Measurements from ENCODE around the gene ECT2L.

DNA sequence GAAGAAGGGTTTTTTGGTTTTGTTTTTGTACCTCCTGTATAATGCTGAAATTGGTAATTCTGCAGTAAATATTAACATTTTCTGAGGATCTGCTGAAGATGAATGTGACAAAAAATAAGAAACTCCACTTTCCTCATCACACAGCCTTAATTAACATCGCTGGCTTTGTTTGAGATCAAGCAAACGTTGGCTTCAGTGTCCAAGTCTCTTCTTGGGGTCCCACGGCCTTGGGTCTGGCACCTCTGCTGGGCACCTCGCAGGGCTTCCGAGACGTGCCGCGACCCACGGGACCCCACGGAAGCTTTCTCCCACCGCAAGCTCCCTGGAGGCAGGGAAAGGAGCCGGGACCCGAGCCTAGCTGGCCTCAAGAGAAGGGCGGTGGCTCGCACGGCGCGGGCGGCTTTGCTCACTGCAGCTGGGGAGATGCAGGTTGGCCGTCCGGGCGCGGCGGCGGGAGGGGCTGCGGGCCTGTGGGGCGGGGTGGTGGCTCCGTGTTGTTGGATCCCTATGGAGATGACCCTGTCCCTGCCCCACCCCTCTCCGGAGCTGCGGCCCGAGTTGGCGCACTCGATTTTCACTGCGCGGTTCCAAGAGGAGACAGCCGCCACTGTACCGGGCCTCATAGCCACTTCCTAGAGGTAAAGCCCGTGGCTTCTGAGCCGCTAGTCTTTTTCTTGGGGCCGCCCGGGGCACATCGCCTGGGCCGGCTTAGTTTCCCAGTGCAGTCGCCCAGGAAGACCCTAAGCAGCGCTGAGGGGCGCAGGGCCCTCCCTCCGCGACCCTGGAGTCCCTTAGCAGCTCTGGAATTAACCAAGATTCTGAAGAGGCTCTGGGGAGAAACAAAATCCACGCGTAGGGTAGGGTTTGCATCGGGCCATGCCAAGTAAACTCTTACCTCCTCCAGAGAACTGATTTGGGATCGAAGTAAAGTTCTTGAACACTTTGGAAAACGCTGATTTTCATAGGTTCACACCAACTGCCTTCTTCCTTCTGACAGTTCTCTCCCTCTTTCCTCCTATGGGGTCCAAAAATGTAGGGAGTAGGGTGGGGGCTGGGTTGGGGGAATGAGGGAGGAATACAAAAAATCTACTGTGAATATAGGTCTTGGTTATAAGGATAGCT, at the start of gene ECT2L:
TSS of gene ECT2L (plus strand) at position 533 of the 1,122 bp plus-strand sequence.
- PRO-cap = no peak

DNA sequence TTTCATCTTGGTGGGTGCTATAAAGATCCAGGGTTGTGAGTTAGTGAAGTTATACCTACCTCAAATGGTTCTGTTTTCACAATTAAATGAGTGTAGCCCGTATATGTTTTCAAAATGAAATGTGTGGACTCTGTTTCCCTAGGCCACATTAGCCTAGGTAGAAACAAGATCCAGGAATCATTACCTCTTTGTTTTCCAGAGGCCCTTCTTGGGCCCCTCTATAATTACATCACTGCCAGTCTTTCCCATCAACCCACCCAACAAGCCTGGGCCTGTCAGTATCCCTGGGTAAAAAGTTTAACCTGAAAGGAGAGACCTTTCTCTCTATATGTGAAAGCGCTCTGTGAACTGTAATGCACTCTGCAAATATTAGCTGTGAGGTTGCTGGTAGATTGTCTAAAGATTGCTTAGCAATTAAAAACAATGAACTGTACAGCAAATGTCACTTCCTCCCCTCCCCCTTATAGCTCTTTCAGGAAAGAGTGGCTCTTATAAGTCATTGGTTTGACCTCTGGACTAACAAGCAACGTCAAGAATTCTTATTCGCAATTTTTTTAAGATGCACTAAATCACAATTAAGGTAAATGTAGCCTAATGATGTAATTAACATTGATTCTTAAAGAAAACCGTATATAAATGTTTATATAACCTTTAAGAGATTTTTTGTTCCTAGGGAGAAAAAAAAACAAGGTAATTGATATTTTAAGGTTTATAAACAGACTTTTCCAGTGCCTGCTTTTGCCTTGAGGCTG, 18.3 kb downstream of the ECT2L start:
- PRO-cap = no peak

- PRO-cap = no peak
Observed at GRCh38 chr6:138843988-138844389, 48.1 kb downstream of the ECT2L start.

DNA sequence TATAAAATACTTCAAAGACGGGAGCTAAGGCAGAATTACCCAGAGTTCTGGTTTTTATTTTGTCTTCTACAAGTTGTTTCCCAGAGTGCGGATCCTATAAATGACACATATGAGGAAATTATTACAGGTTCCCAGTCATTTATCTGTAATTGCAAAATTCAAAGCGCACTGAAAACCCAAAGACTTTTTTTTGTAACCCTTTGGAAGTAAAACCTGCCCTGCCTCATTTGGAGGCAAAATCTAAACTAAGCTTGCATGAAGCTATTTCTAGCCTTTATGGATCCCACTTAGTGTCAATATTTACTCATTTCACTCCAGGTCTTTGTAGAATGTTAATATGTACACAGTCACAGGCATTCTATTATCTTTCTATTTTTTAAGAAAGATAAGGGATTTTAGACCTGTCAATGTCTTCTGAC, 988 bp upstream of the REPS1 start:
- PRO-cap = no peak

DNA sequence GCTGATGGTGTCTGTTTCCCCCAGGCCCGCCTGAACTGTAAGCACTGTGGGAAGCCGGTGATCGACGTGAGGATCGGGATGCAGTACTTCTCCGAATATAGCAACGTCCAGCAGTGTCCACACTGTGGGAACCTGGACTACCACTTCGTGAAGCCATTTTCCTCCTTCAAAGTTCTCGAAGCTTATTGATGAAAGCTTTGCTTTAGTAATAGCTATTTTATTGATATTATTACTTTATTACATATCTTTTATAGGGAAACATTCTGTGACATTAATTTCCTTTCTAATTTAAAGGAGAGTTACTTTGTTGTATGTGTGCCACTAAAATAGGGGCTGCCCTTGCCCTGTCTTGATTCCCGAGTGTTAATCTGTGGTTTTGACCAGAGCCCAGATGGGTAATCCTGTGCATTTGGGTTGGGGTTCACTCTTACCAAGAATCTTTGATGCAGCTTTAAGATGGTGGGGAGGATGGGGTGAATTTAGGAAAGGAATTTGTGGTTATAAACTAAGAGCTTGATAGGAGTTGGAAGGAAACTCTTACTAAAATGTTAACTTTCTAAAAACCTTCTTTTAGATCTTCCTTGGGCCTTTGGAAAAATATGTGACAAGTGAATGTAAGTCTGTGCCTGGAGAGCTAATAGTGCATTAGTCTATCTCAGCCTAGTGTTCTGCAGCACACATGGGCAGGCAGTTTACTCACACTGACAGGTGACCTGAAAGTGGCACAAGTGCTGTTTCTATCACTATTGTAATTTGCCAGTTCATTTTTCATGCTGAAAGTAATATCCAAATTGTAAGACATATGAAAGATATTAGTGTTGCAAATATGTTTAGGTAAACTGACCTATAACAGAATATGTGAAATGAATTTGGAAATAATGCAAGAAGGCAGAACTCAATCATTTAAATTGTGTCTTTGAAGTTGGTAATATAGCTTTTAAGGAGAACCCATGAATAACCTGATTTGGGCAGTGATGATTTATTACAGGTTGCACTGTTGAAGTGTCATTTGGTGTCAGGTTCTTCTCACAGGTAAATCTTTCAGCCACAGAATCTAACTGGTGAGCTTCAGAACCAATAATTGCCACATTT, 42.4 kb downstream of the HECA start:
- PRO-cap = no peak

- PRO-cap = no peak
Observed at GRCh38 chr6:139178124-139178575, 43.3 kb downstream of the HECA start.

- PRO-cap = no peak
Observed at GRCh38 chr6:139480107-139480787, 105.8 kb upstream of the CITED2 start.

DNA sequence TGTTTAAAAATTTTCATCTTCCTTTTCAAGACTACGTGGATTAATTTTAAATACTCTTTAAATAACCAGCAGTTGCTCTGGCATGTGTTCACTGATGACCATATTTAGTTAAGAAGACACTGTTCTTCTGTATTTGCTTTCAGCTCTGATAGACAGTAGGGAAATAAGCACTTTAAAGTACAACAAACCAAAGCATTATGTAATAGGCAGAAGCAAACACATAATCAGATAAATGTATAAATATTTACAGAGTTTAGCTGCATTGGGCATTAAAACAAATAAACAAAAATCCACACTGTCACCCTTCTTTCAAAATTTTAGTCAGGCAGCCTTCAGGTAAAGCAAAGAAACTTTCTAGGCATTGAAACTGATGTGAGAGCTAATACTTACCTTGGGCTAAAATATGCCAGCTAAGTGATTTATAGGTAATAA, 111.3 kb upstream of the CITED2 start:
- PRO-cap = no peak

- PRO-cap = no peak
Observed at GRCh38 chr6:139533979-139534549, 159.6 kb upstream of the CITED2 start.

DNA sequence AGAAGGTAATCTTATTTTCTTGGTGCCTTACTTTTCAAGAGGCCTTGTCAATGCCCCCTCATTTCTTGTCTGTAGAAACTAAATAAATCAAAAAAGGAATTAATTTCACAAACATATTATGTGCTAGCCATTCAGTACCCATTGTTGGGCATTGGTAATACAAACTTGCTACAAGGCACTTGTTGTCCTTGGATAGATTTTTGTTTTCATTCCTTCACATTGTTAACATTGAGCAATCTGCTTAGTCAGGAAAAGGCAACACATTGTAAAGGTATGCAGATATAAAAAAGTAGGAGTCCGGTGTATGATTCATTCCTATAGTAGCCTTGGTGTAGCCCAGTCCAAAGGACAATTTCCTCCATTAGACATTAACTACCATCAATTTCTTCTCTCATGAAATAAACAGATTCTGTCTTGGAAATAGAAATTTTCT, 369.1 kb upstream of the CITED2 start:
- PRO-cap = no peak

DNA sequence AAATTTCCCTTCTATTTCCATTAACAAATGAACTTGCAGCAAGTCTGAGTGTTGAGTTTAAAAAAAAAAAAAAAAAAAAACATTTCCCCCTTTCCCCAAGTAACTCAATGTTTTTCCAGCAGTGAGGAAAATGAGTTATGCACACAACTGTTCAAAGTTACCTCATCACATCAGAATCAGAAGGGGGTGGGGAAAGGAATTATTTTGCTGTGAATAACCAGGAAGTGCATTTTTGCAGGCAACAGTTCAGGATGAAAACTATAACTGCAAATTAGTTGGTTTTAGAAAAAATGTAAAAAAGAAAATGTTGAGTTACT, 568.9 kb upstream of the CITED2 start:
- PRO-cap = no peak

GRCh38 chr6:139981806-139982186, 607.3 kb upstream of the CITED2 start:
- PRO-cap = no peak

DNA sequence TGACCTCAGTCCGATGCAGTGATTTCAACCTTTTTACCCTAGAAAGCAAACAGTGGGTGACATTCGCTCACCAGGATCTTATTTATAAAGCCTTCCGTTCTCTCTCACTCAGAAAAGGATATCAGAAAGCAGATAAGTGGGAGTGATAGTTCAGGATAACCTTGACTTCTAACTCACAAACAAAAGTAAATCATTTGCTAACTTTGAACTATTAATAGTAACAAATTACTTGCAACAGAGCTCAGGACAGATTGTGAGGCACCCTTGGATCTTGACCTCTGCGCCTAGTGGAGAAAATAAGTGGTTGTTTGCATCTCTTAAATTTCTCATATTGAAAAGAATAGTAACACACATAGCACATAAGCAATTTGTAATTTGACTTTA, 637.1 kb upstream of the CITED2 start:
- PRO-cap = no peak

- PRO-cap = no peak
Observed at GRCh38 chr6:140049960-140050888, 675.8 kb upstream of the CITED2 start.

DNA sequence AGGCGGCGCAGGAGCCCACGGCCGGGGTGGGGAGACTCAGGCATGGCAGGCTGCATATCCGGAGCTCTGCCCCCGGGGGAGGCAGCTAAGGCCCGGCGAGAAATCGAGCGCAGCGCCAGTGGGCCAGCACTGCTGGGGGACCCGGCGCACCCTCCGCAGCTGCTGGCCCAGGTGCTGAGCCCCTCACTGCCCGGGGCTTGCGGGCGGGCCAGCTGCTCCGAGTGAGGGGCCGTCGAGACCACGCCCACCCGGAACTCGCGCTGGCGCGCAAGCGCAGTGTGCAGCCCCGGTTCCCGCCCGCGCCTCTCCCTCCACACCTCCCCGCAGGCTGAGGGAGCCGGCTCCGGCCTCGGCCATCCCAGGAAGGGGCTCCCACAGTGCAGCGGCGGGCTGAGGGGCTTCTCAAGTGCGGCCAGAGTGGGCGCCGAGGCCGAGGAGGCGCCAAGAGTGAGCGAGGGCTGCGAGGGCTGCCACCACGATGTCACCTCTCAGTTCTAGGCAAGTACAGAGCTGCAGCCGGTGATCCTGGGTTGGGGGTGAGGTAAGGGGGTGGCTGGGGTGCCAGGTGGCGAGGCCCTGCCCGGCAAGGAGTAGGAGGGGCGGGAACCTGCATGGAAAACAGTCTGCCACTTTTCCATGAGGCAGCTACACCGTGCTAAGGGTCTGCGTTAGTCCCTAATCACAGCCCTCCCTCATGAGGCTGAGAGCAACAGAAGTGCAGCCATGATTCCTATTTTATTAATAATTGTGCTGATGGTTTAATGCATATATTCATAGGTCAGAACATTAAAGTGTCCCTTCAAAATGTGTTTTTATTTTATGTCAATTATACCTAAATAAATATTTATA, 774.0 kb upstream of the CITED2 start:
- PRO-cap = no peak

DNA sequence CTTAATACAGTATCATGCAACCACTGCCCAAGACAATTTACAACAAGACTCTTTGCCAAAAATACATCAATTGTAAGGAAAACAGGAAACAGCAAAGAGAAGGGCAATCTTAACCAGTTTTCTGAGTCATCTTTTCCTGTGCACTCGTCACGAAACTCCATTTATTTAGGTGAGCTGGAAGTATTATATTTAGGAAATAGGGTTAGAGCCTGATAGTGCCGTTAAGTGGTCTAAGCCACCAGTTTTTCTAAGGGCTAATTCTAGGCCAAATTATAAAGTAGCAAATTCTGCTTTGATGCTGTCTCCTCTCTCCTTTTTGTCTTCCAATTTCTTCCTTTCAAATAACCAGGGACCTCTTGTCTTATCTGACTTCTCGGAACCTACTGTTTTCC, 1197.8 kb upstream of the CITED2 start:
- PRO-cap = no peak

- PRO-cap = no peak
Observed at GRCh38 chr6:141482857-141483083, 650.0 kb upstream of the GJE1 start.

DNA sequence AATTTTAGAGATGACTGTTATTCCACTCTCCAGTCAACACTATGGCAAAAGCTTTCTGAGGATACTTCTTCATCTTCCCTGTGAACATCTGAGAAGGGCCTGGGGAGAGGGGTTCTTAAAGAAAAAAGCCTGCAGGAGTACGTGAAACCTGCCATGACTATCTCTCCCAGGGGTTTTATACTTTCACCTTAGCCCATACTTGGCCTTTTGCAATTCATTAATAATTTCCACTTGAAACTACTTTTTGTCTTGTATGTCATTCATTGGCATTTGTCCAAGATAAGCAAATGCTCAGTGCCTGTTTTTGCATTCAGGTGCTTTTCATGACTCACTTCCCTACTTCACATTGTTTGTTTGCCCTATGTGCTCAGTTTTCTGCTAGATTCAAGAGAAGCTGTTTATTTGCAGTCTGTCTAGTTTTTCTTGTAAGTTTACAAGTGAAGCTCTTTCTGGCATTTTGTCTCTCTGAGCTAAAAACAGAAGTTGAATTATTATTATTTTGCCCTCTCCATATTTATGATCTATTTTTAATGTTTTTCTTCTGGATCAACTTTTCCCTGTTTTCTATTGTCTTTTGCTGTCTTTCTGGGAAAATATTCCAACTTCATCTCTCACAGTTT, 580.2 kb upstream of the GJE1 start:
- PRO-cap = no peak

- PRO-cap = no peak
Observed at GRCh38 chr6:141562839-141563230, 569.9 kb upstream of the GJE1 start.

DNA sequence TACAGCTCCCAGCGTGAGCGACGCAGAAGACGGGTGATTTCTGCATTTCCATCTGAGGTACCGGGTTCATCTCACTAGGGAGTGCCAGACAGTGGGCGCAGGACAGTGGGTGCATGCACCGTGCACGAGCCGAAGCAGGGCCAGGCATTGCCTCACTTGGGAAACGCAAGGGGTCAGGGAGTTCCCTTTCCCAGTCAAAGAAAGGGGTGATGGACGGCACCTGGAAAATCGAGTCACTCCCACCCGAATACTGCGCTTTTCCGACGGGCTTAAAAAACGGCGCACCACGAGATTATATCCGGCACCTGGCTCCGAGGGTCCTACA, 317.9 kb upstream of the GJE1 start:
- PRO-cap = no peak